ENCODE data around the genes SGPP1 and GPX2.

- PRO-cap: no peak
- RRBS: no CpG with 5 or more reads among the region's 8 CpGs
Observed at GRCh38 chr14:63663395-63664046, 21.9 kb upstream of the WDR89 start.

DNA sequence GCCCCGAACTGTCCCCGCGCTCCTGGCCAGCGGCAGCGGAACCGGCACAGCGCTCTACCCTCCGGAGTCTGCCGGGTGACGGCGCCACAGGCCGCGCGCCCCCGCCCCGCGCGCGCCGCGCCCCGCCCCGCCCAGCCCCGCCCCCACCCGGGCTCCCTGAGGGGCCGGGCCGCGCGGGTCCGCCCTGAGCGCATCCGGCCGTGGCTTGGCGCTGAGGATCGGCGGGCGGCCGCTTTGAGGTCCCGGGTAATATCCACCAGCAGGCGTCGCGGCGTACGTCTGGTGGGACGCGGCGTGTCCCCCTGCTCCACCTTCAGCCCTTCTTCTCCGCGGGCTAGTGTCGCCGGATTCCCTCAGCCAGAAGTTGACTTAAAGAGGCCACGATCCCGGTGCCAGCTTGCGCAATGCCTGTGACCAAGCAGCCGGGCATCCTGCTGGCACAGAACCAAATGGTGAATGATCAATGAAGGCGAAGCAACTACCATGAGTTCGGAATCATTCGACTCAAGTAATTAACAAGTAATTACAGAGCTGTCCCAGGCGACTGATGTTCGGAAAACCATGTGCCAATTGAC, at the start of gene SGPP1:
Gene SGPP1, minus strand, starts transcription at position 80 of the 575 bp plus-strand sequence.
- PRO-cap: bidirectional peak, plus-strand start at position 193 of the sequence, minus-strand start at position 70 of the sequence; bidirectional peak, plus-strand start at position 214 of the sequence, minus-strand start at position 233 of the sequence; unidirectional peak, minus-strand start at position 339 of the sequence
- RRBS: 3% methylated on average over 30 of the region's 60 CpGs

DNA sequence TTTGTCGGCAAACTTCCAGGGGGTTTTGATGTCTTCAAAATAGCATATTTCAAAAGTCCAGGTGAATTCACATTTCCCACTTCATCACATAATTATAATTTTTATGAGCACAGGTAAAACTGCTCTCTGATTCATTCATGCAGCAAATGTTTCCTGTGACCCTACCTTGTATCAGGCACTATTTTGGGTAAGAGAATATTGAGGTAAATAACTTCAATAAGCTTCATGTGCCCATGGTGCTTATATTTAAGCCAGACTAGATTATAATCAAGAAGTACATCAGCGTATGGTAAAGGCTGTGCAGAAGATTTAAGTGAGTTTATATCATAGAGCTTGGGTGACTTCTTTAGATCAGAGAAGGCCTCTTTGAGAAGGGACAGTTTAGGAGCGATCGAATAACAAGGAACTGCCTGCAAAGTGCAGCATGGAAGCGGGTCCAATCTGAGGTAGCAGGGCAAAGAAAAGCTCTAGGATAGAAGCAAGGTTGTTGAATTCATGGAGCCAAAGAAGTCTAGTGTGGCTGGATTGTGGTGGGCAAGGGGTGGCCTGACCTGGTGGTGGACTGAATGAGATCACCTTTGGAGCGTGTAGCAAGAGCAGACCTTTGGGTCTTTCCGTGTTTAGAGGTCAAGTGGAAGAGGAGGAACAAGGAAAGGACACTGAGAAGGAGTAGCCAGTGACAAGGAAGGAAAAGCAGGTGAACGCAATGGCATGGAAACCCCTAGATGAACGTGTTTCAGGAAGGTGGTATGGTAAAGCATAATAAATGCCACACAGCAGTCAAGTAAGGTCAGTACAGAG, 66.4 kb downstream of the SYNE2 start:
- PRO-cap: no peak
- RRBS: no CpG with 5 or more reads among the region's 9 CpGs

GRCh38 chr14:63922507-63923473, 70.0 kb downstream of the SYNE2 start:
- PRO-cap: bidirectional peak, plus-strand start at chr14:63923344, minus-strand start at chr14:63923271
- RRBS: no CpG with 5 or more reads among the region's 7 CpGs

- PRO-cap: no peak
- RRBS: no CpG with 5 or more reads among the region's 4 CpGs
Observed at GRCh38 chr14:63995212-63995621, 142.4 kb downstream of the SYNE2 start.

DNA sequence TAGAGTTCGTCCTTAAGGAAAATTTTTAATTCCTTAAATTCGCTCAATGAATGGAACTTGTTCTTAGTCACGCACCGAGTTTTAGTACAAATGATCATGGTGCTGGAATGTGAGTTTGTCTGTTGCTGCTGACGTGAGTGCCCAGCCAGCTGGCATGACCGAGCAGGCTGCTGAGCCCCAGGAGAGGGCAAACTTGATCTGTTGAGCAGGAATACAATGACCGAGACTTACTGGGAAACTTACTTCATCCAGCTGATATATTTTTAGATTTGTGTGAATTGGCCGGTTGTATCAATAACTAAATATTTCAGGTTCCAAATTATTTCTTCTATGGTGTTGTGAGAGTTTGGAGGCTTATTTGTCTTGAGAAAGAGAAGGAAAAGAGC, 176.1 kb downstream of the ESR2 start:
- PRO-cap: no peak
- RRBS: no CpG with 5 or more reads among the region's 8 CpGs

DNA sequence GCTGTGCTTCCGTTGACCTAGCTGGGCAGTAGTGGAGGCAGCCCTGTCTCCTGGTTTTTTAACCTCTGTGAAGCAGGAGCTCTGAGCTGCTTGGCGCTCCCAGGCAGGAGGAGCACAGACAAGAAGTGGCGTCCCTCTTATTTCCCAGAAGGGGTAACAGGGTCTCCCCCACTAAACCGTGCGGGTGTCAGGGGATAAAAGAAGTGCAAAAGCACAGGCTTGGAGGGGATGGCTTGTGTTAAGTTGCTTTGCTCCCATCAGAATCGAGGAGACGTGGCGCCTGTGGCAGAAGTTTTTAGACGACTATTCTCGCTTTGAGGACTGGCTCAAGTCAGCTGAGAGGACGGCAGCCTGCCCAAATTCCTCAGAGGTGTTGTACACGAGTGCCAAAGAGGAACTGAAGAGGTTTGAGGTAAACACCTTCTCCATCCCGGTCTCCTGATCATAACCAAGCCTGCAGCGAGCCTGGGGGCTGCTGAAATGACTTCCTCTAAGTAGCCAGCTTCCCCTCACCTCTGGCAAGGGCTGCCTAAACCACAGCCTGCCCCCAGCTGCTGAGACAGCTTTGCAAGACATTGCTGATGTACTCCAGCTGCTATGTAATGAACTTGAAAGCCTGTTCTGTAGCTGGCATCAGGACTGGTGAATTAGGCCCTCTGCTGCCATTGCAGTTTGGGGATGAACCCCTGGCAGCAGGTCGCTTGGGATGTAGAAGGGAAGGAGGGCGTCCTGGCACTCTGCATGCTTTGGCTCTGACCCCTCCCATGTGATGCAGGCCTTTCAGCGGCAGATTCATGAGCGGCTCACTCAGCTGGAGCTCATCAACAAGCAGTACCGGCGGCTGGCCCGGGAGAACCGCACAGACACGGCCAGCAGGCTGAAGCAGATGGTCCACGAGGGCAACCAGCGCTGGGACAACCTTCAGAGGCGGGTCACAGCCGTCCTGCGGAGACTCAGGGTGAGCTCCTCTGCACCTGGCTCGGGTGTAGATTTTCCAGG, 84.7 kb downstream of the ESR2 start:
- PRO-cap: no peak
- RRBS: no CpG with 5 or more reads among the region's 29 CpGs

DNA sequence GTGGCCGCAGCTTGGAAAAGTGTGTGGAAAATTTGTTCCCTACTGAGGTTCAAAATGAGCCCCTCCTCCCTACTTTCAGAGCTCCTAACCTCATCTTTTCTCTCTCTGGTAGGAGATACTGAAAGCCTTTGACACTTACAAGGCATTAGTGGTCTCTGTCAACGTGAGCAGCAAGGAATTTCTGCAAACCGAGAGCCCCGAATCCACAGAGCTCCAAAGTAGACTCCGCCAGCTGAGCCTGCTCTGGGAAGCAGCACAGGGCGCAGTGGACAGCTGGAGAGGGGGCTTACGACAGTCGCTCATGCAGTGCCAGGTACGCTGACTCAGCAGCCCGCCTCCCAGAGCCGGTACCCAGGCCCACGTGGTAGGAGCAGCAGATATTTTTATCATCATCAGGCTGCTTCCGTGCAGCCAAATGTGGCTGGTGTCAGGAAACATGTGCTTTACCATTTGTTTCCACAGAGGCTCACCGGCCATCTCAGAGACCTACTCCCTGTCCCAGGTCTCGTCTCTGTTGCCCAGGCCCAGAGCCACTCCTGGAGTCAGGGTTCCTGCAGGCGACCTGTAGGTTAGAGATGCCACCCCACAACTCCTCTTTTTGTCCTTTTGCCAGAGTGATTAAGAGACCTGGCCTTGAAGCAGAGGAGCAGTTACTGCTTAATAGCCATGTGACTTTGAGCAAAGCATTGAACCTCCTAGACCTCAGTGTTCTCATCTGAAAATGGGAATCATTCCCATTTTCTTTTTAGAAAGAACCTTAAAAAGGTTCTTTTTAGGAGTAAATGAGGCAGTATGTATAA, 73.6 kb downstream of the ESR2 start:
- PRO-cap: no peak
- RRBS: no CpG with 5 or more reads among the region's 16 CpGs

DNA sequence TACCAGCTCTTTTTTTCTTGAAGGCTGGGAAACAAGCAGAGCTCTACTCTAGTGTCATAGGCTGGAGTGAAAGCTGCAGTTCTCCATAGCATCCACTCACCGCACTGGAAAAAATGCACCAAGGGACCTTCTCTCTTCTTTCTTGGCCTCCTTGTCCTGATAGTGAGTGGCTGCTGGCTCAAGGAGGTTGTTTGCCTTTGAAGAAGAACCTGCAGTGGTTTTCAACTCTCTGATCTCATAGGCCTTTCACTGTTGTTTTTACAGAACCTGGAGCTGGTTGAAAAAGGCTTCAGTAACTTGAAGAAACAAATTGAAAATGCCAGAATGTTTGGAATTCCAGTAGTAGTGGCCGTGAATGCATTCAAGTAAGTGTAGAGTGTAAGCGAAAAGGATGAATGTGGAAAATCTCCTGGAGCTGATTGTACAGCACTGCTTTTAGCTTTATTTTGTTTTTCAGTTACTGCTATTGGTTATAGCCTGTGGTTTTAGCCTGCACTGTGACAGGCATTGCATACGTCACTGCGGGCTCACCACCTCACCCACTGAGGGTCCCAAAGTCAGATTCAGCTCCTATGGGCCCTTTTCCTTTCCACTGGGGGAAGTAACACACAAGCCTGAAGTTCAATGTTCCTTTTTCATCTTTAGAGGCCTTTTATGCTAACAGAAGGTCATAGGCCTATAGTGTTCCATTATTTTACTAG, 17.2 kb upstream of the AKAP5 start:
- PRO-cap: no peak
- RRBS: no CpG with 5 or more reads among the region's 5 CpGs

- PRO-cap: unidirectional peak, plus-strand start at chr14:64501814
- RRBS: no CpG with 5 or more reads among the region's 10 CpGs
Observed at GRCh38 chr14:64501509-64502272, 1.9 kb downstream of the ZBTB25 start.

GRCh38 chr14:64514837-64515401, 10.3 kb downstream of the ZBTB1 start:
- PRO-cap: no peak
- RRBS: no CpG with 5 or more reads among the region's 2 CpGs

- PRO-cap: no peak
- RRBS: no CpG with 5 or more reads among the region's 3 CpGs
Observed at GRCh38 chr14:64516370-64516798, 11.8 kb downstream of the ZBTB1 start.

GRCh38 chr14:64688685-64689364, 15.4 kb upstream of the PLEKHG3 start:
- PRO-cap: no peak
- RRBS: no CpG with 5 or more reads among the region's 11 CpGs

- PRO-cap: no peak
- RRBS: no CpG with 5 or more reads among the region's 34 CpGs
Observed at GRCh38 chr14:64764082-64765223, 60.2 kb downstream of the PLEKHG3 start.

DNA sequence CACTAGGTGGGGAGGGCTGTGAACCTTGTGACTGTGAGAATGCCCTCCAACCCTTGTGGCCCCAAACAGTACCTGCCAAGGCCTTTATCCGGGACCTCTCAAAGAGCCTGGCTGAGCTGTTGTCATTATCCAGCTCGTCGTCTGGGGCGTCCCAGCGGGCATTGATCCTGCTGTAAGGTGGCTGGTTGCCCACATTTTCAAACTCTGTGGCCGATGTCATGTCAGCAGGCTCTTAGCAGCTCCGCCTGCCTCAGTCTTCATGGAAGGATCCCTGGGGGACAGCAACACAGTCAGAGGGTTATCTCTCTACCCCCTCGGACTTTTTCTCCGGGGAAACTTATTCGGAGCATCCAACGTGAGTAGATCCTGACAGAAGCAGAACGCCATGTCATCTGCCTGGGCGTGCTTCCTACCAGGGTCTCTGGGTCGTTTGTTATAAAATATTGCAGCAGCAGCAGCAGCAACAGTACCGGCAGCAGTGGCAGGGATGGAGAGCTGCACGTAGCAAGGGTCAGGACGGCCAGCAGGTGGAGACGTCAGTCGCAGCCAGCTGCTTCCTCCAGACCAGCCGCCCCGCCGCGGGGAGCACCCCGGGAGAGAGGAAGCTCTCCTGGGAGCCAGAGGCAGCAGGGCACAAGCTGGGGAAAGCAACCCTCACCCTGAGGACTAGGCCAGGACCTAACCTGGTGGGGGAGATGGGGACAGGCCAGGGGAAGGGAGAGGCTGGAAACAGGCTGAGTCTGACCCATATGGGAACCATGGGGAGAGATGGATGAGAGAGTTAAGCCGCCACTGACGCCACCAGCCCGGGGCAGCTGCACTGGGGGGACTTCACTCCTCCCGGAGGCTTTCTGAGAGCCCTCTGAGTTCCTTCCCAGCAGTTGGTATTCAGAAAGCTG, 56.6 kb downstream of the SPTB start:
- PRO-cap: no peak
- RRBS: 8% methylated on average over 7 of the region's 28 CpGs

DNA sequence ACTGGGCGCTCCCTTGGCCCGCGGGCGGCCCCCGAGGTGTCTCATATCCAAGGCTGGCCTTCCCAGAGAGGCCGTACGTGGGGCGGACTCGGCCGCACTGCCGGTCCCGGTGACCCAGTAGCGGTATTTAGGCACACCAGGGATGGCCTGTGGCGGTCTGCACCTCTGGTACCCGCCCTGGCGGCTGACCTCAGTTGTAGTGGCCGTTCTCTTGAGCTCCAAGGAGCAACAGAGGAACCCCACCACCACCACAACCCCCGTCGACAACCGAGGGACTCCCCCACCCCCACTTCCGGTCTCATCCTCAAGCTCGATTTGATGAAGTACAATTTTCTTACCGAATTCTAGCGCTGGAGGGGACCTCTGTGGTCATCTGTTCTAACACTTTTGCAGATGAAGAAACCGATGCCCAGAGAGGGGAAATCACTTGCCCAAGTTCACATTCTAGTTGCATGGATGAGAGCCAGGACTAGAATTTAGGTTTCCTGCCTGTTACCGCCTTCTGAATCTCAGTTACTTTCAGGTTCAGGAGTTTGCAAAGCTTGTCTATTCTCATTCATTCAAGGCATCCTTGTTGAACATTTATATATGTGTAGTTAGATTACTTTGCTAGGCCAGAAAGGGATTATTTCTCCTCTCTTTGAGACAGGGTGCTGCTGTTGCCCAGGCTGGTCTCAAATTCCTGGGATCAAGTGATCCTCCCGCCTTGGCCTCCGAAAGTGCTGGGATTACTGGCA, 455 bp downstream of the CHURC1 start:
- PRO-cap: bidirectional peak, plus-strand start at position 340 of the sequence, minus-strand start at position 230 of the sequence
- RRBS: 2% methylated on average over 9 of the region's 28 CpGs

- PRO-cap: bidirectional peak, plus-strand start at chr14:64942921, minus-strand start at chr14:64942864
- RRBS: 91% methylated on average over 4 of the region's 15 CpGs
Observed at GRCh38 chr14:64942402-64943265, at the start of gene GPX2. TSS of gene GPX2 (minus strand) at chr14:64942745.

DNA sequence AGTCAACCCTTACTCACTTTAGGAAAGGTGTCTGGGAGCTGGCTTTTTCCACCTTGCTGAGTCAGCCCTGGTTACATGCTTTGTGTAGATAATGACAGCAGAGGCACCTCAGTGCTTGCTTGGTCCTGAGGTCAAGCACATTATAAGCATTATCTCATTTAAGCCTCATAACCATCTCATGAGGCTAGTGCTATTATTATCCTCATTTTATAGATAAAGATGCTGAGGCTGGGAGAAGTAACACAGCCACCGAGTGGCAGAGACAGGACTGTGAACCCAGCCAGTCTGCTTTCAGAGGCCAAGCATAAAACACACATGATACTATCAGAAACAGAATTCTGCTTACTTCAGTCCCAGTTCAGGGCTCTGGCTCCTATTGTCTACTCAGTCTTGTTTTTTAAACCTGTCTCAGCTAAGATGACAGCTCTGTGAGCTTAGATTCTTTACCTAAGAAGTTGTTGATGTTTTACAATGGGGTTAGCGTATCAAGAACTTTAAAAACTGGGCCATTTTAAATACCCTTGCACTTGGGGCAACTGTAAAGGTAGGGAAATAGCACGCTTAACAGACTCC, 29.3 kb downstream of the MAX start:
- PRO-cap: no peak
- RRBS: no CpG with 5 or more reads among the region's 3 CpGs

DNA sequence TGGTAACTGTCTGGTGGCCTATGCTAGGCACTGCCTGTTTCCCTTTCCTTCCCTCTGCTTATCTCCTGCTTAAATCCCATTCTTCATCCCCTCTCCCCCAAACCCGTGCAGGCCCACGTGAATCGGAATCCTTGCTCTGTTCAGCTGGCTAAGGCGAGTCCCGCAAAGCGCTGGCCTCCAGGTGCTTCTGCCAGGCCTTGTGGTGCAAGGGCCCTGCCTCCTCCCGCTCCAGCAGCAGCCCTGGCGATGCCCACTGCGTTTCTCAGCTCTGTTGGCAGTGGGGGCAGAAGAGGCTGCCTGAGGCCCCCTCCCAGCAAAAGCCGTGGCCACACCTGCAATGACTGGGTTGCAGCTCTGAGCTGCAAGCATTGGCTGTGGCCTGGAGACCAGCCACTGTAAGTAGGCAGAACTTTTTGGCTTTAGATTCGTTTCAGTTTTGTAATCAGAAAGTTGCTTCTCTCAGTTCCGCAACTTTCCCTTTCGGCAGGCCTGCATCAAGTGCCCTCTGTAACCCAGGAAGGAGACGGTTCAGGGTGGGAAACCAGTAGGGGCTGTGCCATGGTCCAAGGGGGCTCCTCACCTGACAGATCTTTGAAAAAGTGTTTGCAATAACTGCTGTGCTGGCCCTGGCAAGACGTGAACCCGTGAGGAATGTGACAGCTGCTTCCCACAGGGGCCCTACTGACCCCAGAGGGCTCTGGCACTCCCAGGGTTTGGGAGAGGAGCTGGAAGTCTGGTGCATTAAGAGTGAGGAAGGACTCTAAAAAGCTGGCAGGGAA, 54.3 kb upstream of the MAX start:
- PRO-cap: no peak
- RRBS: no CpG with 5 or more reads among the region's 16 CpGs

DNA sequence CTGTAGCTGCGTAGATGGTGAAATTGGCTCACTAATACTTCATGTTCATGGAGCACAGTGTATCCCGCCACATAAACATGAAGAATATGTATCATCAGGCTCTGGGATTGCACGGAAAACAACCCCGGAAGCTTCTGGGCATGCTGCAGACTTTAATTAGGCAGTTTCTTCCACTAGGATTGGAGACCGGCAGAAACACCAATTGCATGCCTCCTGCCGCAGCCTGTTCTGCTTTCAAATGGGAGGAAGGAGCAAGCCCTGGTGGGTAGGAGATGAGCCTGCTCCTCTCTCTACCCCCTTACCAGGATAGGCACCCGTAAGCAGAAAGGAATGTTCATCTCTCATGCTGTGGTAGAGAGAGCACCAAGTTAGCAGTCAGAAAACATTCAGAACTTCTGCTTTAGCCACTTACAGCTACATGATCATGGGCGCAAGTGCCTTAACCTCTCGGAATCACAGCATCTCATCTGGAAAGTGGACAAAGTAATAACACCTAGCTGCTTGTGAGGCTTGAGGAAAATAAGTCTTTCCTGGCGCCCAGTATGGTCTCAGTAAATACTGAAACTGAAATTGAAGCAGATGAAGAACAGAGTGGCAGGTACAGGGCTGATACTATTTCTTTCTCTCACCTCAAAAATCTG, 129.9 kb upstream of the FUT8 start:
- PRO-cap: no peak
- RRBS: 100% methylated on average over 1 of the region's 10 CpGs